Caco-2 (cell line): ENCODE data around the genes RARB and TOP2B.

GRCh38 chr3:20040566-20041157 lies 416 bp downstream of the KAT2B start:
- PRO-cap = bidirectional peak, plus-strand start at chr3:20040957, minus-strand start at chr3:20040810
- RRBS = 2% methylated on average over 16 of the region's 61 CpGs

DNA sequence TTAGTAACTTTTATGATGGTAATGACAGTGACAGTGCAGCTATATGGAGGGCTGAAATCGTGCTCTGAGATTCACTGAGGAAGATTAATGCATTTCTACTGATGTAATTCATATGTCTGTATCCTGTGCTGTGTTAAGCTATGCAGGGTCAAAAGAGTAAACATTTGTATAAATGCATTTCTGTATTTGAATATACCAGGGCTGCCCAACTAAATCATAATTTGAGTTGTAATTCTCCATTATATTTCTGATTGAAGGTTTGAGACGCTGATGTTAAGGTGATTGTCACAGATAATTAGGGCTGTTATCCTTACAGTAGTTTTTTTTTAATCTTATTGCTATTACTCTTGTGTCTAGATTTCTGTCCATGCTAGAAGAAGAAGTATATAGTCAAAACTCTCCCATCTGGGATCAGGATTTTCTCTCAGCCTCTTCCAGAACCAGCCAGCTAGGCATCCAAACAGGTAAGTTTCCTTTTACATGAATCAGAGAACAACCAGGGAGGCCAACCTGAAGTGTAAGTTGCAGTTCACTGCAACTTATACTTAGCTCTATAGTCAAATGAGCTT lies 71.4 kb downstream of the SGO1 start:
- PRO-cap = no peak
- RRBS = no CpG with 5 or more reads among the region's 2 CpGs

- PRO-cap = no peak
- RRBS = no CpG with 5 or more reads among the region's 12 CpGs
Observed at GRCh38 chr3:20905046-20906023, 719.3 kb upstream of the SGO1 start.

DNA sequence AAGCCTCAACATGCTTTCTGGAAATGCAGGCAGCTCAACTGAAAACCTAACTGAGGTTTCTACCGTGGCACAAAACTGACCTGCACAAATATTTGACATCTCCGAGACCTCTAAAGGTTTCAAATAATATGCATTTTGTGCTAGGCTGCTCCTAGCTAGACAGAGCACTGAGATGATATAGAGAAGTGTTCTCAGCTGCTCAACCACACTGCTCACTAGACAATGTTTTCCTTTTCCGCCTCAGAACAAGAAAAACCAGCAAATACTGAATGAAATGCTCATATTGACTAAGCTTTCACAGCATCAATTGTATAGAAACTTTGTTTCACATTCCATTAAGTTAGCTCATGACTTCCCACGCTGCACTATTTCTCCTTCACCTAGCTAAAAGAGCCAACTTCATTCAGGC lies 788 bp downstream of the ZNF385D start:
- PRO-cap = no peak
- RRBS = no CpG with 5 or more reads among the region's 4 CpGs

DNA sequence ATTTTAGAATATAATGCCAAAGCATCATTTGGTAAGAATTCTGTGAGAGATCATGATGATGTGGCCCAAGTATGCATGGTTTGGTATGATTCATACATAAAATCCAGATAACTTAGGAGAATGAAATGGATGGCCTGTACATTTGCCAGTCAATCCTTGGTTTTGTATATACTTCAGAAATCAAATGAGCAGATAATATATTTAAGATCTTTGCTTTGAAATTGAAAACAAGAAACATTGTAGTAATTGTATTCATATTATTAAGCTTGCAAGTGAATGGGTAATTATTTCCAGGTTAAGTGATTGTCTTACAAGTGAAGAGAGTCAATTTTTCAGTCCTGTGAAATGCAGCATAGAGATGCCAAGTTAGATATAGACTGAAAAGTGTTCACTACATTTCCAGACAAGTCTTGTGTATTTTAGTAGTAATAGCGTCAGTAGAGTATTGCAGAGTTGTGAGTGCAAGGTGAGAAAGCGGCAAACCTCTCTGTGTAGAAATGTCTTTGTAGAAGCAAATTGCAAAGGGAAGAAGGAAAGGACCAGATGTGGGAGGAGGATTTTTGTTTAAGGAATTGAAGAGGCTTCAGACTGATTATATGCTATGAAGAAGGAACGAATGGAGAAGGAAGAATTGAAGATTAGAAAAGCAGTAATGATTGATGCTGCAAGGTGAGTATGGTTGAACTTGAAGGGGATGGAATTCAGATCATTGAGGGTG lies 61.6 kb downstream of the UBE2E2 start:
- PRO-cap = no peak
- RRBS = no CpG with 5 or more reads among the region's 3 CpGs

GRCh38 chr3:23618876-23619158 lies 186.9 kb upstream of the UBE2E1 start:
- PRO-cap = no peak
- RRBS = no CpG with 5 or more reads among the region's 1 CpG

DNA sequence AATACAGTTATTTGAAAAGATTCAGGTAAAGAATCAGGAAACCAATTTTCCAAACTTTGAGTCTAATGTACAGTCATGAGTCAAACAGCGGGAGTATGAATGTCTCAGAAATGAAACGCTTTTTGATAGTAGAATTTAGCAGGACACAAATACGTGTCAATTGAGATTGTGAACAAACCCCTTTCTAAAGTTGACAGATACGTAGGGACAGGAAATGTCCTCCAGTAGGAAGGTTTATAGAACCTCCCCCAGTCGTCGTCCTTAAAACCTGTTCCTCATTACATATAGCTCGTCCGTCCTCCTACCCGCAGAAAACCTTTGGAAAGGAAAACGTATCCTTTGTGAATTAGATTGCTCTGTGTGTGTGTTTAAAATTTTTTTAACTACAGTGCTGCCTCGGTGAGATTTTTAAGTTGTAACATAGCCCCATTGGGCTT lies 4.0 kb downstream of the UBE2E1 start:
- PRO-cap = no peak
- RRBS = no CpG with 5 or more reads among the region's 11 CpGs

DNA sequence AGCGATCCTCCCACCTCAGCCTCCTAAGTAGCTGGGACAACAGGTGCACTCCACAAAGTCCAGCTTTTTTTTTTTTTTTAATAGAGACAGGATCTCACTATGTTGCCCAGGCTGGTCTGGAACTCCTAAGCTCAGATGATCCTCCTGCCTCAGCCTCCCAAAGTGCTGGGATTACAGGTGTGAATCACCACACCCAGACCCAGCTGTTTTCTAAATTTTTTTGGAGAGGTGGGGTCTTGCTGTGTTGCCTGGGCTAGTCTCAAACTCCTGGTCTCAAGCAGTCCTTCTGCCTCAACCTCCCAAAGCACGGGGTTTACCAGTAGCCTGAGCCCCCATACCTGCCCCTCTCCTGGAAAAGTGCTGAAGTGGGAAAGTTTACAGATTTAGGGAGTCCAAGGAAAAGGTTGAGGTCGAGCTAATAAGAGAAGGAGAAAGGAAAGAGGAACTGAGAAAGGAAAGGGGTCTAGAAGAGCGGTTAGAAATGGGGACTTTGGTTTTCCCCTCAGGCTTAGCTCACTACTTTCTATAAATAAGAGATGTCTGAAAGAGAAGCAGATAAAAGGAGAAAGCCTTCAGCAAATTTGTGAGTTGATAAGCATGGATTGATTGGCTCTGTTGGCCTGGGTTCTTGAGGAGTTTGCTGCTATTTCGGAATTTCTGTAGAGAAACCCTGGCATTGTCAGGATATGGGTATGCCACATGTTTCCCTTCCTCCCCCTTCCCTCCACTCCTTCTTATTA lies 23.7 kb downstream of the UBE2E1 start:
- PRO-cap = no peak
- RRBS = no CpG with 5 or more reads among the region's 5 CpGs

DNA sequence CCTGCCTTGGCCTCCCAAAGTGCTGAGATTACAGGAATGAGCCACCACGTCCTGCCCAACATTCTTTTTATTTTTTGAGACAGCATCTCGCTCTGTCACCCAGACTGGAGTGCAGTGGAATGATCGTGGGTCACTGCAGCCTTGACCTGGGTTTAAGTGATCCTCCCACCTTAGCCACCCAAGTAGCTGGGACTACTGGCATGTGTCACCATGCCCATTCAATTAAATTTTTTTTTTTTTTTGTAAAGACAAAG lies 29.9 kb downstream of the NR1D2 start:
- PRO-cap = no peak
- RRBS = no CpG with 5 or more reads among the region's 3 CpGs

DNA sequence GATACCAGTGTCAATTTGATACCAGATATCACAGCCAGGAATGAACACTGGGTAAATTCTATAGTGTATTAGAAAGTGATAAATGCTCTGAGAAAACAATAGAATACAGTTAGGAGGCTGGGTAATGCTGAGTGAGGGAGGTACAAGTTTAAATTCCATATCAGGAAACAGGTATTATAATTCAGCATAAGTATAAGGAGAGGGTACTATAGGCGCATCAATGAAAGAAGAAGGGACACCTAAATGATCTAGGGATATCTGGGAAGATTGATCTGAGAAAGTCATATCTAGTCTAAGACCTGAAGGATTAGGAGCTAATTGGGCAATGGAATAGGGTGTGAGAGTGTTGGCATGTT lies 36.3 kb upstream of the THRB start:
- PRO-cap = no peak
- RRBS = no CpG with 5 or more reads among the region's 1 CpG

DNA sequence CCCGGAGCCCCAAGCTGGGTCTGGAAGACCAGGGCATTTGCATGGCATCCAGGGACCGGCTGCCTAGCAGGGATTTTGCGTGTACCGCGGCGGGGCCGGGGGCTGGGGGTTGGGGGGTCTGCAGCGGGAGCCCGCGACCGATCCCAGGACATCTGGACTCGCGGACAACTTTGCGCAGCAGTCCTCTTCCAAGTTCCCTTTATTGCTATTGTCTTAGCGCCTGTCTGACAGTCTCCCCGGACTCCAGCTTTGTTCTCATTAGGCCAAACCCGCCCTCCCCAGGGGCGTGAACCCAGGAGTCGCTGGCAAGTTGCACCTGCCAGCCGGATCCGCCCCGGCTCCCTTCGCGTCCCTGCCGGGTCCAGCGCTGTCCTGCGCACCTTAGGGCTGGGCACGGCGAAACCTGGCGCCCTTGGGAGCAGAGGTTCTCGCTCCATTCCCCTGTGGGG lies 334.8 kb upstream of the THRB start:
- PRO-cap = no peak
- RRBS = 34% methylated on average over 9 of the region's 31 CpGs

GRCh38 chr3:25427731-25429042 lies at the start of gene RARB:
RARB (plus strand) TSS chr3:25428263.
- PRO-cap = bidirectional peak, plus-strand start at chr3:25428274, minus-strand start at chr3:25428109
- RRBS = 12% methylated on average over 9 of the region's 43 CpGs

GRCh38 chr3:25429297-25430263 lies 1.5 kb downstream of the RARB start:
- PRO-cap = no peak
- RRBS = no CpG with 5 or more reads among the region's 12 CpGs

DNA sequence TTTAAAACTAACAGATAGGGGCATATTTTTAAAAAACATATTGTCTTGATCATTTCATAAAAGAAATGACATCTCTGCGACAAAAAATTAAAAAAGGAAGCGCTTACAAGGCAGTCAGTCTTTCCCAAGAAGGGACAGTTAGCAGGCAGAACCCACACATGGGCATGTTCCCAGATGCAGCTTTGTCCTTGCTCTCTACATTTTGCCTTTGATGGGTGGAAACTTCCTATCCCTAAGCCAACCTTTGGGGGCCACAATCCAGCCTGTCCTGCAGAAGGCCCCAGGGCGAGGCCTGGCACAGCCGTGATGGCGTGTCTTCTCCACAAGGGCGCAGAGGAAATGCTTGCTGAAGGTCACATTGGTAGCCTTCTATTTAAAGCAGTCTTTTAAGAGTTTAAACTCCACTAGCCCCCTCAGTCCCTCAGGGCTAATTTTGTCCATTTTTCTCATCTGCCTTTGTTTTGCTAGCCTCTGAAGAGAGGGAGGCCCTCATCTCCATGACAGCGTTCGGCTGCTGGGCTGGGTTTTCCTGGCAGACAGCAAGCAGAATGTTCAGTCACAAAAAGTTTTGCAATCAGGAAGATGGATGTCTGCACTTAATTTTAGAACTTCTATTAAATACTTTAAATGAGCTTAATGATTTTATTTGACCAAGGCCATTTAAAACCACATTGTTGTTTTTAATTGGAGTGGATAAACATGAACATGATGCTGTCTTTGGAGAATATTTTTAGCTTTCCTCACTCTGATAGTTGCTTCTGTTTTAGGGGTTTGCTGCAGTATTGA lies 40.8 kb downstream of the RARB start:
- PRO-cap = no peak
- RRBS = no CpG with 5 or more reads among the region's 8 CpGs

DNA sequence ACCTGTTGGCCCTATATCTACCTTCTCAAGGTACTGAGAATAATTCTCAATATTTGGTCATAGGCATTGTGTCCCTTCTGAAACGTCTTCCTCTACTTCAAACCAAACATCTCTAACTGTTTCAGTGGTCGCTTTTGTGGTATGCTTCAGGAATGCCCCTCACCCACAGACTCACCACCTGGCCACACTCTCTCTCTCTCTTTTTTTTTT lies 111.2 kb downstream of the RARB start:
- PRO-cap = no peak
- RRBS = no CpG with 5 or more reads among the region's 2 CpGs

DNA sequence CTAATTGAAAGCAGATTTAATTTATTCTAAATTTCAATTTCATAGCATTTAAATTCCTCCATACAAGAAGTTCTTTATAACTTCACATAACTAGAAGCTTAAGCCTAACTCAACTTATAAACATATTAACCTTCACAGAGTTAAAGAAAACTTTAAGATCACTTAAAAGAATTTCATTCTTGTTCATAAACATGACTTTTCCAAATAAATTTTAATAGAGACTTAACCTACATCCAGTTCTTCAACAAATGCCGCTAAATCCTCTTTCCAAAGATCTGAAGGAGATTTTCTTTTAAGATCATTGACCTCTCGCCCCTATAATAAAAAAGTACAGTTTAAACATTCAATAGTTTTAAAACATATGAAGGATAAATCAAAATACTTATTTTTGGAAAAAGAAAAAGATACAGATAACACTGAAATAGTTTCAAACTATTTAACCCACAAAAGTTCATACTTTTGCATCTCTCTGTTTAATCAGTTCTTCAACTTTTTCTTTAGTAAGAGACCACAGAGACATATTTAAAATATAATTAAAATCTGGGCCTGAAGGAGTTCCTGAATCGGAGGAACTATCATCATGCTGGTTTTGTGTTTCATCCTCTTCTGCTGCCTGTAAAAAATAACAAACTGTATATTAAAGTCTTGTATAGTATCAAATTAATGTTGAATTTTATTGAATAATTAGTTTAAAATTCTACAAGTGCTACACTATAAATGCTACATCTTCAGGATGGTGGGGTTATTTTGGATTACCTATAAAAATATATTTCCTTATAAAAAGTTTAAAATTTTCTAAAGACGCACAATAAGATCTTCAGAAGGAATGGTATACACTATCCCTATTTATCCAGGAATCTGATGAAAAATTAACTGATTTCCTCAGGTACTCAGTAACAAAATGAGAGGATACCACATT lies 49.5 kb downstream of the TOP2B start:
- PRO-cap = no peak
- RRBS = no CpG with 5 or more reads among the region's 4 CpGs

- PRO-cap = no peak
- RRBS = no CpG with 5 or more reads among the region's 4 CpGs
Observed at GRCh38 chr3:25618351-25618884, 46.3 kb downstream of the TOP2B start.

GRCh38 chr3:25620505-25620926 lies 44.2 kb downstream of the TOP2B start:
- PRO-cap = no peak
- RRBS = no CpG with 5 or more reads among the region's 4 CpGs

GRCh38 chr3:25664485-25665001 lies at the start of gene TOP2B:
TOP2B (minus strand) TSS chr3:25664907.
- PRO-cap = bidirectional peak, plus-strand start at chr3:25665063, minus-strand start at chr3:25664907
- RRBS = 2% methylated on average over 49 of the region's 69 CpGs

GRCh38 chr3:26768278-26768685 lies 145.7 kb downstream of the LRRC3B start:
- PRO-cap = no peak
- RRBS = no CpG with 5 or more reads among the region's 1 CpG